NB4 (cell line): ENCODE results near the genes SFTPB and IMMT.

DNA sequence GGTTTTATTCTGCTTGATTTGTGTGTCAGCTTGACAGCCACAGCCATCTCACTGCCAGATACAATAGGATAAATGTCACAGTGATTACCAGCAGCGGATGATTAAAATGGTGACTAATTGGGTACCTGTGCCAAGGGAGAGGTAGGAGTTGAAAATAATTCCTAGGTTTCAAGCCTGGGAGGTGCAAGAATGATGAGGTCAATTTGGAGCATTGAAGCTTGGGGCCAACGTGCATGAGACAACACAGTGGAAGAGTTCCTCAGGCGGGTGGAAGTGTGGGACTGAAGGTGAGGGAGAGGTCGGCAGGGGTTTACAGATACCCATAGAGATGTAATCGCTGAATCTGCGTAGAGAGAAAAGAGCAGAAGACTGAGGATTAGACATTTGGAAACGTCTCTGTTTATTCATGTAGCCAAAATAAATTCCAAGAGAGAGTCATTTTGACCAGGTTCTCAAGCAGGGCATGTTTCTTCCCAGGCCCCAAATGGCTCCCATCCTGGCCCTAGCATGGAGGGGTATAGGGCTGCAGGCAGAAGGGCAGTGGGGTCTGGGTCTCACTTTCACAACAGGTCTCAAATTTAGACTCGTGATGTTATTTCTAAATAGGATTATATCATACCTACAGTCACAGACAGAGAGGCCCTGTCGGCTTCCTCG is 39.6 kb downstream of the SH2D6 start:
- RRBS = no CpG with 5 or more reads among the region's 10 CpGs

- RRBS = no CpG with 5 or more reads among the region's 5 CpGs
Observed at GRCh38 chr2:85516521-85516900, 22.5 kb upstream of the MAT2A start.

DNA sequence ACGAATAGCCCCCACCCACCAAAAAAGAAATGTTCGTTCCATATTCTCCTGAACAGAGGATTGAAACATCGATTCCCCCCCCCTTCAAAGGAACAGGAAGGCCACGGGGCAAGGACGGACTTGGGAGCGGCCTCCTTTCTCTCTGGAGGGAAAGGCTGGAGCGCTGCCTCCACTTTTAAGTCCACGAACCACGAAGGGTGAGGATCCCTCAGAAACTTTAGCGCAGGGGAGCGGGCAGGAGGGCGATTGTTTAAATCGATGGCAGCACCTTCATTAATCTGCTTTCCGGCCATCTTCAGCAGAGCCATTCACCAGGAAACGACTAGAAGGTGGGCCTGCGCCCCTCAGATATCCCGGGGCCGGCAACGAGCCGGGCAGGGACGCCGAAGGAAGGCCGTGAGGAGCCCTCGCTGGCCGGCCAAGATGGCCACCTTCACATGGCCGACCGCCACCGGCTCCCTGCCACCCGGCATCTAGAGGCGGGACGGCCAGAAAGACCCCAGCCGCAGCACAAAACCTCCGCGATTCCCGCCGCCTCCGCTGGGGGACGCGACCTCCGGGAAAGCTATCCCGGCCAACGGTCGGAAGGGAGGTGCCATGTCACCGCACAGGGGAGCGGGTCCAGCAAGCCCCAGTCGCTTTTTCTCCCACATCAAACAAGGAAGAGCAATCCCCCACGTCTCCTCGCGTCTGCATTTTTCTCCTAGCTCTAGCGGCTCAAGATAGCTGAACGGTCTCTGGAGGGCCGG is 559 bp upstream of the MAT2A start:
- RRBS = 1% methylated on average over 23 of the region's 52 CpGs

DNA sequence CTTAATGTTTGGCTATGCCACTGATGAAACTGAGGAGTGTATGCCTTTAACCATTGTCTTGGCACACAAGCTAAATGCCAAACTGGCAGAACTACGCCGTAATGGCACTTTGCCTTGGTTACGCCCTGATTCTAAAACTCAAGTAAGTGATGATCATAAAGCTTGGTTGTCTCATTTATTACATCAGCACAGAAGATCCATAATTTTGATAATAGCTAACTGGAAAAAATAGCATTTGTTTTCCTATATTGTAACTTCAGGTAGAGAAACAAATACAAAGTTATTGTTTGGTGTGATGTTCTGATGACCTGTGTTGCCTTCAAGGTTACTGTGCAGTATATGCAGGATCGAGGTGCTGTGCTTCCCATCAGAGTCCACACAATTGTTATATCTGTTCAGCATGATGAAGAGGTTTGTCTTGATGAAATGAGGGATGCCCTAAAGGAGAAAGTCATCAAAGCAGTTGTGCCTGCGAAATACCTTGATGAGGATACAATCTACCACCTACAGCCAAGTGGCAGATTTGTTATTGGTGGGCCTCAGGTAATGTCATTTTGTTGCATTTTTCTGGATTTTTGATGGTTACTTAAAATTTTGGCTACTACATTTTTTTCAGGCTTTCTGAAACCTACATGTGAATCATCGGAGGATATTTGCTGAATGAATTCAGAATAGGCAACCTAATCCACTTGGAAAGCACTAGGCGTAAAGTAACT is 3.0 kb downstream of the MAT2A start:
- RRBS = no CpG with 5 or more reads among the region's 7 CpGs

DNA sequence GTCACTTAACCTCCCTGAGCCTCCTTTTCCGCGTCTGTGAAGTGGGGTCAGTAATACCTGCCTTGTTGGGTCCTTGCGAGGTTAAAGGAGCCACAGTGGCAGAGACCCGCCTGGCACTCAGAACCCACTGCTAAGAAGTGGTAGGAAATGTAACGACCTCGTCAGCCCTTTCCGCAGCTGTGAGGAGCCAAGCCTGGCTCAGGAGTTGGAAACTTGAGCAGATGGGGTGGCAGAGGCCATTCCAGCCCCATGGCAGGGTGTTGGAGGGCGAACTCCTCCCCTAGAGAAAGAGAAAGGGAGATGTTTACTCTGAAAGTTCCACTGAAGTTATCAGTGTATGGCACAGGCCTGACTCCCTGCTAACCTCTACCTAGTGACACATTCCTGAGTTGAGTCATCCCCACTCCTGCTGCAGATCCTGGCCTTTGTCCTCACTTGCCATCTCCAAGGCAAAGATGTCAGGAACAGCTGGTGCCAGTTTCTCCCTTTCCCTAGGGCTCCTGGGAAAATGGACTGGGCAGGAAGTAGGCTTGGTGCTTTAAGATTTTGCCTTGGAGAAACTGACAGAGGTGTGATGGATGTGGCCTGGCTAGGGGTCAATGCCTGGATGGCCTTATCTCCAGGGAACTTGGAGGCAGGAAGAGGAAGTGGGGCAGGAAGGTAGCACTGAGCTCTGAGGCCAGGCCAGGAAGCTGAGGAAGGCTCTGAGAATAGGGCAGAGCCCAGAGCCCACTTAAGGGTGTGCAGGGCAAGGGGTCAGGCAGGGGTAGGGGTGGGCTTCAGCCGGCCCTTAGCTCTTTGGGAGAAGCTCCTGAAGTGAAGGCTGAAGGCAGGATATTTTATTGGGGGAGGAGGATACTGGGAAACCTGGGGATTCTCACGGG is 835 bp downstream of the VAMP5 start:
- RRBS = no CpG with 5 or more reads among the region's 10 CpGs

GRCh38 chr2:85667868-85668464 is at the start of gene SFTPB:
Gene SFTPB, minus strand, starts transcription at chr2:85668199.
- RRBS = no CpG with 5 or more reads among the region's 6 CpGs

DNA sequence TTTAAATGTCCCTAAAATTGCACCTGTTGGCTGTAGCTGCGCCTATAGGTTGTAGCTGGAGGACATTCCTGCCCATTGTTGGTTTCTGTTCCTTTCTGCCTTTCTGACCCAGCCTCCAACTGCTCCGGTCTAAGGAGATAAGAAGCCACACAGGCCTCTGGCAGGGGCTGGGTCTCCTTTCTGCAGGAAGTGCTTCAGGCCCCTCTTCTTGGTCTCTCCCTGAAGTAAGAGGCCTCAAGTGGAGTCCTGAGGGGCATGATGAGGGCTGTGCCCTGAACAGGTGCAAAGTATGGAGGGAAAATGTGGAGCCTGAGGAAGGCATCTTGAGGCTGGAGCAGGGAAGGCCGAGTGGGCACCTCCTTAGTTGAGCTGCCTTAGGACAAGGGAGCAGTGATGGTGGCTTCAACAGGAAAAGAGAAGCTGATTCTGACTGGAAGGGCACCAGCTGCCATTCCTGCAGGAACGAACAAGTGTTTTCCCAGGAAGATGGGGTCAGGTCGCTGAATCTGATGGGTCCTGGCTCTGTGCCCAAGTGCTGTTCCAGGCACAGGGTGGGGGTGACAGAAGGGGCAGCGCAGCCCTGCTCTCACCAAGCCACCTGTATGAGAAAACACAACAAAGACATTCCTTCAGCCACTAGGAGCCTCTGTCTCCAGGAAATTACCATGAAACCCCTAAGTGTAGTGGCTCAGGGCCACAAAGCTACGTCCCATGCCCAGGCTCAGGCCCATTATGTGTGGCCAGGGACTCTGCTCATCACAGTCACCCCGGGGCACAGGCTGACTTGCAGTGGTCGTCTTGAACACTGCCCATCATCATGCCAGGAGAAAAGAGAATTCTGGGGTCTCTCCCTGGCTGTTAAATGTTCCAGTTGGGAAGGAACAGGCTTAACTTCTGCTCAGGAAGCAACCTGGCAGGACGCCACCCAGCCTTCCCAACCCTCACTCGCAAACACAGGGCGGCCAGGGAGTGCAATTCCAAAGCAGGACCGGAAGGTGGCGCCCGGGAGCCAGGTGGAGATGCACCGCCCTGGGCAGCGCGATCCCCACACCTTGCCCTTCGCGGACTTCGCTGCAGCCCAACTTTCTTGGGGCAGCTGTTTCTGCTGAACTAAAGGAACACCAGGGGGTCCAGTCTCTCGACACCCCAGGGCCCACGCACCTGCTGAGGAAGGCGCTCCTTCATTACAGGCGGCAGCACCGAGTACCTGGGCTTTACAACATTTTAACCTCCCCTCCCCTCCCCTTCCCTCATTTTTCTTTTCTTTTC is 10.8 kb upstream of the SFTPB start:
- RRBS = no CpG with 5 or more reads among the region's 26 CpGs

- RRBS = no CpG with 5 or more reads among the region's 11 CpGs
Observed at GRCh38 chr2:85753053-85753289, 820 bp upstream of the ATOH8 start.

DNA sequence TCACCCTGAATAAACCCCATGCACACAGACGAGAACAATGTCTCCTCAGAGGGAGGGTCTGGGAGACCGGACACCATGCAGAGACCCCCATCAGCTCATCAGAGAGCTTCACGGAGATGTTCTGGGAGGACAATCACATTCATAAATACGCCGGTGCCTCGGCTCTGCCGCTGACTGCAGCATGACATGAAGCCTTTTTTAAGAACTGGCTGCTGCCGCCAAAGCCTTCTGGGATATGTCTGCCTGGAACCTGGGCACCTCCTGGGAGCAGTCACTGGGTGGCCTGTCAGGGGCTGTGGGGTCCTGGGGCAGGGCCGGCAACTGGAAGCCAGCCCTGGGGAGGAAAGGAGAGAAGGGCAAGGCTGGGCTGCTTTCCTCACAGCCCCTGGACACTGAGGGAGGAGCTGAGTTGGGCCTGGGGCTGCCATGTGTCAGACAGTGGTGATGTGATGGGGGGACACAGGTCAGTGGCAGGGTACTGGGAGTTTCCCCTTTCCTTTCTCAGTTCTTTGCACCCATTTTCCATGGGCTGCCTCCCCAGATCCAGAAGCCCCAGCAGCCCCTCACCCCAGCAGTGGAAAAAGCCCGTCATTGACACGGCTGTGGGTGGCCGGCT is 19.4 kb downstream of the ATOH8 start:
- RRBS = 91% methylated on average over 3 of the region's 12 CpGs

DNA sequence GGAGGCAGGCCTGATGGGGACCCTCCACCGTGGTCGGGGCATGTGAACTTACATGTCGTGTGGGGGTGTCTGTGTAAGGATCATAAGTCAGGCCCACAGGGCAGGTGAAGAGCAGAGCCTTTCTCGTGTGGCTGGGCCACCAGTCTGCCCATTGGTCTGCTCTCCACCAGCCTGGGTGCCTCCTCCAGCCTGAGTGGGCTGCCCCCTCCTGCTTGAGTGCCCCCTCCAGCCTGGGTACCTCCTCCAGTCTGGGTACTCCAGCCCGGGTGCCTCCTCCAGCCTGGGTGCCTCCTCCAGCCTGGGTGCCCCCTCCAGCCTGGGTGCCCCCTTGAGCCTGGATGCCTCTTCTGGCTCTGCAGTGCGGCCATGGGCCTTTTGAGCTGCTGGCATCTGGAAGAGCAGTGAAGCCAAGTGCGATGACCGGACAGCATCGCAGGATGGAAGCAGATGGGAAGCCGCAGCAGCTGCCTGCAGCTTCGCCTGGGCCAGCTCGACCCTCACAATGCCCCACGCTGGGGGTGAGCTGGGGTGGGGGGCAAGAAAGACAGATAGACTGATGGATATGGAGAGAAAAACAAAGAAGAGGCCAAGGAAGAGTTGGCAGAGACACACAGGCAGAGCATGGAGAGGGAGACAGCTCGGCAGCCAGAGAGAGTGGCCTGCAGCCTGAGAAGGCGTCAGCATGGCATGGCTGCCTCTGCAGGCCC is 25.1 kb downstream of the ATOH8 start:
- RRBS = no CpG with 5 or more reads among the region's 15 CpGs

GRCh38 chr2:85797137-85797528 is 43.3 kb downstream of the ATOH8 start:
- RRBS = no CpG with 5 or more reads among the region's 11 CpGs

DNA sequence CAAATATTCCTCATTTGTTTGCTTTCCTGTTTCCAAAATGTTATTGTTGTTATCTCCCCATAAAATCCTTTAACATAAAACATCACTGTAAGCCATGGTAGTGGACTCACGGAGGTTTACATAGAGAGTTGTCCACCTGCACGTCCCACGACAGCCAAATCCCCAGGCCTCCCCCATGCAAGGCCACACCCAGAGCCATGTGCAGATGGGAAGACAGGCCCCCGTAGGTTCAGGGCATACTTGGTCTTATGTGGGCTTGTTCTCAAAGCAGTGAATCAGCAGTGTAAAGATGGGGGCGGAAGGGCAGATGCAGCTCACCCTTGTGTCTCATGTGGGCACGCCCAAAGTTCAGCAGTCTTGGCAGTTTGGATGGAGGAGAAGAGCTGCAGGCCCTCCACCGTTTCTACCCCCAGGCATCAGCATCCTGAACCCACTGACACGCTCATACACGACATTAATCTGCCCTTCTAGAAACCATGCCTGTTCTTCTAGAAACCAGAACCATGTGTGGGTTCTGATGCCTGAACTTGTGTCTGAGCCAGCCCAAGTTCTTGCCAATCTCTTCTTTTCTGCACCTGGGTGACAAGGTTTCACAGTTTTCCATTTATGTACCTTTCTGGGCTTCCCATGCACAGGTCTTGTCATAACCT is 19.1 kb upstream of the ST3GAL5 start:
- RRBS = no CpG with 5 or more reads among the region's 9 CpGs

- RRBS = no CpG with 5 or more reads among the region's 24 CpGs
Observed at GRCh38 chr2:85936222-85937126, 47.7 kb upstream of the ST3GAL5 start.

GRCh38 chr2:86035729-86036298 is 69.9 kb downstream of the POLR1A start:
- RRBS = no CpG with 5 or more reads among the region's 8 CpGs

DNA sequence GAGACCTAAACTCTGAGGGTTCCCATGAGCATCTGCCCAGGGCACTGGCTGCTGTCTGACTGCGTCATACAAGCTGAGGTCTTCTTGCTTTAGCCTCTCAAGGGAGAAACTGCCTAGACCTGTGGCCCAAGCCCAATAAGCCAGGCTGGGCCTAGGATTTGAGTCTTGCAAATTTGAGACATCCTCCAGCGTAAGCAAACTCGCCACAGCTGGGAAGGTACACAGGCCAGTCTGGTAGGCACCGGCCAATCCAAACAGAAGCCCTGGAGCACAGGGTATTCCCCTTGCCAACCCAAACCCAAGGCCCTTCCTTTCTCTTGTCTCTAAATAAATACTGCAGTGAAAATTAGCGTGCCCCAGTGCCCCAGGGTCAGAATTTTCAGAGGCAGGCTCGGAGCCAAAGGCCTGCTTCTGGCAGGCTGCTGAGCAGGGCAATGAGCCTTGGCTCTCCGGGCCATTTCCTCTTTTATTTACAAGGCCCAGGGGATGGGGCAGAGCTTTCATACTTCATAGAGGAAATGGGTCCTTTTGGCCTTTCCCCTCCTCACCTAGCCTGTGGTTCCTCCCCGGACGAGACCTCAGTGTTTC is 33.3 kb downstream of the POLR1A start:
- RRBS = 17% methylated on average over 1 of the region's 9 CpGs

- RRBS = under 1% methylated on average over 22 of the region's 74 CpGs
Observed at GRCh38 chr2:86195304-86196275, at the start of gene IMMT. Gene IMMT, minus strand, starts transcription at chr2:86195462.

DNA sequence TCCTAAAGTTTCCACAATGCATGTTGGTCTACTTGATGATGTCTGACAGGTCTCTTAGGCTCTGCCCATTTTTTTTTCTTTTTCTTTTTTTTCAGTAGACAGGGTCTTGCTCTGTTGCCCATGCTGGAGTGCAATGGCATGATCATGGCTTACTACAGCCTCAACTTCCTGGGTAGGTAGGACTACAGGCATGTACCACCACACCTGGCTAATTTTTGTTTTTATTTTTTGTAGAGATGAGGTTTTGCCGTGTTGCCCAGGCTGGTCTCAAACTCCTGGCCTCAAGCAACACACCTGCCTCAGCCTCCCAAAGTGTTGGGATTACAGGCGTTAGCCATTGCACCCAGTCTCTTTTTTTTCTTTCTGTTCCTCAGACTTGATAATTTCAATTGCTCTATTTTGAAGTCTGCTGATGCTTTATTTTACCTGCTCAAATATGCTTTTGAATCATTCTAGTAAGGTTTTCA is 26.4 kb downstream of the CHMP3 start:
- RRBS = no CpG with 5 or more reads among the region's 2 CpGs

- RRBS = no CpG with 5 or more reads among the region's 16 CpGs
Observed at GRCh38 chr2:86785939-86786753, 4.6 kb downstream of the CD8A start.

DNA sequence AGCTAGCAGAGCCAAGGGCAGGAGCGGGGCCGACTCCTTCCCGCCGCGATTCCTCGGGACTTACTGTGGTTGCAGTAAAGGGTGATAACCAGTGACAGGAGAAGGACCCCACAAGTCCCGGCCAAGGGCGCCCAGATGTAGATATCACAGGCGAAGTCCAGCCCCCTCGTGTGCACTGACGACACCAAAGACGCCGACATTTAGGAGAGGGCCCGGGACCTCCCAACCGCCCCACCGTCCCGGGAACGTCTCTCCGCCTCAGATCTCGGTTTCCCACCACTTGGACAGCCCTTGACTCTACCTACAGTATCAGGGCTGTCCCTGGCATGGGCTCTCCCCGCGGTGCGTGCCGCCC is 1.5 kb downstream of the CD8A start:
- RRBS = 79% methylated on average over 7 of the region's 24 CpGs